Cytotoxic T cell (primary cell): Measurements from ENCODE around the genes RREB1 and TFAP2A.

- PRO-cap, 2 experiments = no peak in any of the 2 experiments
Observed at GRCh38 chr6:6799124-6799410, 210.5 kb downstream of the LY86 start.

GRCh38 chr6:6858497-6859150 is 249.1 kb upstream of the RREB1 start:
- PRO-cap, 2 experiments = no peak in any of the 2 experiments

GRCh38 chr6:6891001-6891853 is 216.5 kb upstream of the RREB1 start:
- PRO-cap, 2 experiments = no peak in any of the 2 experiments

DNA sequence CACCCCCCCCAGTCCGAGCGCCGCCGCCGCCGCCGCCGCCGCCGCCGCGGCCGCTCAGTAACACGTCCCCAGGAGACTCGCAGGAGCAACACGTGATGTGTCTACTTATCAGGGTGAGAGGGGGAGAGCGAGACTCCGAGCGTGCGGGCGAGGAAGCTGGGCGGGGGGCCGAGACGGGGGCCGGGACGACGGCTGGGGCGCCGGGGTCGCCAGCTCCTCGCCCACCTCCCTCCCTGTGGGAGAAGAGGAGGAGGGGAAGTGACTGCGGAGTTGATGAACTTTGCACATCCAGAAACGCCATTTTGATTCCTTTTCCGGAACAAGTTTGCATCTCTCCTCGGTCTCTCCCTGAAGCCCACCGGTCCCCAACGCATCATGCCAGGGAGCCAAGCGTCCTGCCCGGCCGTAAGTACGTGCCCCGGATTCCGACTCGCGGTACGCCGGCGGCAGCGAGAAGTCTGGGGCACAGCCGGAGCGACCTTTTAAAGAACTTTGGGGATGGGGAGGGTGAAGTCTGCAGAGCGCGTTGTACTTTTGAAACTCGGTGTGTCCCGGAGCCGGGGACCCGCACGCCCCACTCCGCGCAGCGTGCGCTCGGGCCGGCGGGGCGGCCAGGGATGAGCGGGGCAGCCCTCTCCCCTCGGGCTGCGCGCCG is at the start of gene RREB1:
Gene RREB1, plus strand, starts transcription at position 306 of the 655 bp plus-strand sequence.
- PRO-cap, 2 experiments = peak in 2 of 2 experiments; most common plus-strand start position 423 of the sequence (in 2); most common minus-strand start position 79 of the sequence (in 2)

GRCh38 chr6:7115249-7115990 is 7.7 kb downstream of the RREB1 start:
- PRO-cap, 2 experiments = no peak in any of the 2 experiments

- PRO-cap, 2 experiments = peak in 2 of 2 experiments; most common plus-strand start chr6:7139337 (in 1); most common minus-strand start chr6:7139121 (in 2)
Observed at GRCh38 chr6:7139013-7139615, 31.4 kb downstream of the RREB1 start.

DNA sequence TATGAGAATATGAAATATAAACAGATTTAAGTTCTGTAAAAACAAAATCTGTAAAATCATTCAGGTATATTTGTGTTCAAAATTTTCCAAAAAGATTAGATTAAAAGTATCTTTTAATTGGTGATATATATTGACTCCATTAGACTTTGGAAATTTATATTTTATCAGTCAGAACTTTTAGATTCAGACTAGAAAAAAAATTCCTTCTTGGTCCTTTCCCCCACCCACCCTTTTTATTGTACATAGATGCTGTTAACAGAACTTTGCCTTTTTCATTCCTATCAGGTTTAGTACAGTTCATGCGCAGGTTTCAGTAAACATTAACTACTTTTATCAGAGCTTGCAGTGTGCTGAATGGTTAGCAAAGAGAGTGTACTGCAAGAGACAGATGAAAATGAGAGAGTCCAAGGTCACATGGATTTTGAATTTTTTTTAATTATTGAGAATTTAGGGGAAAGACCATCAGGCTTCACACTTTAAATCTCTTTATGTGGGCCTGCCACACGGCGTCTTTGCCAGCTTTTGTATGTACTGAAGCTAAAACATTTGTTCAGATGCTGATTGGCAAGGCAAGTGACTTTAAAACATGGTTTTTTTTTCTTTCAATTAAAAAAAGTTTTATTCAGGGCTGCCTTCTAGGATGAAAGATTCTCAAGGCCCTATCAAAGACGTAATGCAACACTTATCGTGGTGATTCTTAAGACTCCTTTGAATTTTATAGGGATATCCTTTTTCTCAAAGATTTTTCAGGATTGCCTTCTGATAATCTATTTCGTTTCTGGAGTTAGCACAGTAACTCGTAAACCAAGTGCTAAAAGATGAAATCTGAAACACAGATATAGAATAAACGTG is 32.1 kb downstream of the RREB1 start:
- PRO-cap, 2 experiments = no peak in any of the 2 experiments

- PRO-cap, 2 experiments = no peak in any of the 2 experiments
Observed at GRCh38 chr6:7146940-7147443, 39.2 kb downstream of the RREB1 start.

DNA sequence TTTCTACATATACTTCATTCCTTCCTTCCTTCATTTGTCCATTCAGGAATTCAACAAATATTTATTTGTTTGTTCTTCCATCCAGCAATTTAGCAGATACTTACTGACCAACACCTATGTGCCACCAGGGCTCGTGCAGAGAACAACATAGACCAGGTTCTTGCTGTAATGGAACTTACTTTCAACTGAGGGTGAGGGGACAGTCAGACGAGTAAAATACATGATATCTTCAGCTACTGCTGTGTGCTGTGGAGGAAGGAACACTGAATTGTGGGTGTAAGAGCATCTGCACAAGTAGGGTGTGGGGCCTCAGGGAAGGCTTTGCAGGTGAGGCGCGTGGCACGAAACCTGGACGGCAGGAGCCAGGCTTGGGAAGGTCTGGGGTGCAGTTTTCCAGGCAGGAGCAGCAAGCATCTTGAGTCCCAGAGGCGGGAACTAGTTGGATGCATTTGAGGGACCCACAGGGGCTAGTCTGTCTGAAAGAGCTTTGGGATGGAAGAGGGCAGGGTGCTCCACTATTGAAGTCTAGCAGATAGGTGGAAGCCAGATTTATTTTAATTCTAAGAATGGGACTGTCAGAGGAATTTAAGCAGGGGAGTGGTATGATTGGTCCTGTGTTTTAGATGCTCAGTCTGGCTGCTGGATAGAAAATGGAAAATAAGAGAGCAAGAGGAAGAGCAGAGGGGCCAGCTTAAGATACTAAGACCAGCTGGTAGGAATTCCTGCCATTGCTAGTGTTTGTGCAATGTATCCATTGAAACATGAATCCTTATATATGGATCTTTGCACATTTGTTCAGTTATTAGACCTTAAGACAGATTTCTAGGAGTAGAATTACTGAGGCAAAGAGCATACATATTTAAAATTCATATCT is 98.9 kb downstream of the RREB1 start:
- PRO-cap, 2 experiments = no peak in any of the 2 experiments

DNA sequence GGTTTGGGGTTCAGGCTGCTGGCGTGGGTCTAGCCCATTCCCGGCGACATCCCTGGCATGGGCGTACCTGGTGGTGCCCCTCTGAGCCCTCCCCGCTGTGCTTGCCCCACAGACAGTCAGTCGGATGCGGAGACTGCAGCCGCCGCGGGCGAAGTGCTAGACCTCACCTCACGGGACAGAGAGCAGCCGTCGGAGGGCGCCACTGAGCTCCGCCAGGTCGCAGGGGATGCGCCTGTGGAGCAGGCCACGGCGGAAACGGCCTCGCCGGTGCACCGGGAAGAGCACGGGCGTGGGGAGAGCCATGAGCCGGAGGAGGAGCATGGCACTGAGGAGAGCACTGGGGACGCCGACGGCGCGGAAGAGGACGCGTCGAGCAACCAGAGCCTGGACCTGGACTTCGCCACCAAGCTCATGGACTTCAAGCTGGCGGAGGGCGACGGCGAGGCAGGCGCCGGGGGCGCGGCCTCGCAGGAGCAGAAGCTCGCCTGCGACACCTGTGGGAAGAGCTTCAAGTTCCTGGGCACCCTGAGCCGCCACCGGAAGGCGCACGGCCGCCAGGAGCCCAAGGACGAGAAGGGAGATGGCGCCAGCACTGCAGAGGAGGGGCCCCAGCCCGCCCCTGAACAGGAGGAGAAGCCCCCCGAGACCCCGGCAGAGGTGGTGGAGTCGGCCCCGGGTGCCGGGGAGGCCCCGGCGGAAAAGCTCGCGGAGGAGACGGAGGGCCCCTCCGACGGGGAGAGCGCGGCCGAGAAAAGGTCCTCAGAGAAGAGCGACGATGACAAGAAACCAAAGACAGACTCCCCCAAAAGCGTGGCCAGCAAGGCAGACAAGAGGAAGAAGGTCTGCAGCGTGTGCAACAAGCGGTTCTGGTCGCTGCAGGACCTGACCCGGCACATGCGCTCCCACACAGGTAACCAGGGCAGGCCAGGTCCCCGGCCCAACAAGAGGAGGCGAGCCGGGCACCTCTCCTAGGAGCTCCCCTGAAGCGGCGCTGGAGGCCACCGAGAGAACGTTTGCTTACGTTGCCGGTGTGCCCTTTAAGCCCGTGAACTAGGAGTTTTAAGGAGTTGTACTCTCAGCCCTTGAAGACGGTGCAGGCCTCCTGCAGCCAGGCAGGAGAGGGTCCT is 66.3 kb downstream of the SSR1 start:
- PRO-cap, 2 experiments = no peak in any of the 2 experiments

- PRO-cap, 2 experiments = no peak in any of the 2 experiments
Observed at GRCh38 chr6:7431774-7432218, 42.2 kb downstream of the RIOK1 start.

DNA sequence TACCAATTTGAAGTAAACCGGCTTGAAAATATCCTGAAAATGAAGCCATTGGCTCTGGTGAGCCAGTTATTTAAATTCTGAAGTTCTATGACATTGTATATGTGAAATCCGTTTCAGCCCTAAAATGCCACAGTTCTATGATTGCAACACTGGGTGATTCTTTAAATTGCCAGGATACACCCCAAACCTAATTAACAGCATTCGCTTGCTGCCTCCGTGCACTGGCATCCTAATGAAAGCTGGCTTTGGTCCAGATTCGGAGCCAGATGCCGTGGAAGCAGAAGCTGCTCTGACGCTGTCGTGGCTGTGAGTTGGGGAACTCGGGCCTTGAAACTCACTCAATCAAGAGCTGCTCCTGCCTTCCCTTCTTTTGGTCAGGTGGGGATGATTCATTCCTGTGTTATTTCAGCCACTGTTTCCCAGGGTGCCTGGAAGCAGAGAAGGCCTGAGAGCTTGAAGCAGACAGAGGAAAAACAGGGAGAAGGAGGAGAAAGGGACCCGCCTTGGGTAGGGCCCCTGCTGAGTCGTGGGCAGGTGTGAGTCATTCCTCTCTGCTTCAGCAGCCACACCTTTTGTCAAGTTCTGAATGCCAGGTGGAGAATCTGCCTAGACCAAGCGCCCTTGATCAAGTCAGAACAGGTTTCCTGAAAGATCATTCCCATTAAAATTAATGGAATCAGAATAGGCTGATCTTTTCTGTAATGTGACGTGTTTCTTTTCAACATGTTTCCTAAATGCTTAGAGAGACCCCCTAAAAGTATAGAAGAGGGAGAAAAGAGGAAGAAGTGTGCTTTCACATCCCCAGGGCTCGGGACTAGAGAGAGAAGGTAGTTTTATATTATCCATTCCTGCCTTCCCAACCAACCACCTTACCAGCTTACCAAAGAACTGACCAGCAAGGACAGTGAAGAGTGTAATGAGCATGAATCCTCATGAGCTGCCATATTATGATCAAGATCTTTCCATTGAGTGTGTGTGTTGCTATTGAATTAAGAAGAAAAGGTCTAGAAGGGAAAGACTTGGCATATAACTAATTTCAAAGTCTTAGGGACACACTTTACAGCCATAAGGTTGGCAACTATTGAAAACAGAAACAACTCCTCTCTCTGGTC is 36.0 kb upstream of the DSP start:
- PRO-cap, 2 experiments = no peak in any of the 2 experiments

GRCh38 chr6:7617809-7618099 is 27.8 kb downstream of the SNRNP48 start:
- PRO-cap, 2 experiments = no peak in any of the 2 experiments

GRCh38 chr6:7996536-7996986 is 67.6 kb downstream of the BLOC1S5 start:
- PRO-cap, 2 experiments = no peak in any of the 2 experiments

DNA sequence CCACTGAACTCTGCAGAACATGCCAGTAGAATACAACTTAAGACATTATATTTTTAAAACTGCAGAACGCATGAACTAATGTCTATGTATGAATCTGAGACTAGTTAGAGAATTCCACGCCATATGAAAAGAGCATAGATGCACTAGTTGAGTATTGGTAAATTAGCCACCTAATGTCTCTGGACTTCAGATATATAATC is 654.4 kb downstream of the TFAP2A start:
- PRO-cap, 2 experiments = no peak in any of the 2 experiments

DNA sequence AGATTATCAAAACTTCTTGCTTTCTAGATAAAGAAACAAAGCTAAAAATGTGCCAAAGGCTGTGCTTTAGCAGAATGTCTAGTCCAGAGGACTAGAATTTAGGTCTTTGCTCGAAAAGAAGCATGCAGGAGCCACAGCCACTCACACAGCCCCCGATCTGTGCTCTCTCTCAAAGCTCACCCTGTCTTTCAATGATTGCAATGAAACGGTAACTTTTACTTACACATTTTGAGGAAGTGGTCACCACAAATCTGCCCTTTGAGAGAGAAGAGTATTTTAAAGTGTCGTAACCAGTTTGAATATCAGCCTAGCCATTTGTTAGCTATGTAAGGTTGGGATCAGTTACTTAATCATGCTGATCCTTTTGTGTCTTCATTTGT is 209.0 kb downstream of the TFAP2A start:
- PRO-cap, 2 experiments = no peak in any of the 2 experiments

GRCh38 chr6:10397585-10398485 is 17.0 kb downstream of the TFAP2A start:
- PRO-cap, 2 experiments = no peak in any of the 2 experiments

DNA sequence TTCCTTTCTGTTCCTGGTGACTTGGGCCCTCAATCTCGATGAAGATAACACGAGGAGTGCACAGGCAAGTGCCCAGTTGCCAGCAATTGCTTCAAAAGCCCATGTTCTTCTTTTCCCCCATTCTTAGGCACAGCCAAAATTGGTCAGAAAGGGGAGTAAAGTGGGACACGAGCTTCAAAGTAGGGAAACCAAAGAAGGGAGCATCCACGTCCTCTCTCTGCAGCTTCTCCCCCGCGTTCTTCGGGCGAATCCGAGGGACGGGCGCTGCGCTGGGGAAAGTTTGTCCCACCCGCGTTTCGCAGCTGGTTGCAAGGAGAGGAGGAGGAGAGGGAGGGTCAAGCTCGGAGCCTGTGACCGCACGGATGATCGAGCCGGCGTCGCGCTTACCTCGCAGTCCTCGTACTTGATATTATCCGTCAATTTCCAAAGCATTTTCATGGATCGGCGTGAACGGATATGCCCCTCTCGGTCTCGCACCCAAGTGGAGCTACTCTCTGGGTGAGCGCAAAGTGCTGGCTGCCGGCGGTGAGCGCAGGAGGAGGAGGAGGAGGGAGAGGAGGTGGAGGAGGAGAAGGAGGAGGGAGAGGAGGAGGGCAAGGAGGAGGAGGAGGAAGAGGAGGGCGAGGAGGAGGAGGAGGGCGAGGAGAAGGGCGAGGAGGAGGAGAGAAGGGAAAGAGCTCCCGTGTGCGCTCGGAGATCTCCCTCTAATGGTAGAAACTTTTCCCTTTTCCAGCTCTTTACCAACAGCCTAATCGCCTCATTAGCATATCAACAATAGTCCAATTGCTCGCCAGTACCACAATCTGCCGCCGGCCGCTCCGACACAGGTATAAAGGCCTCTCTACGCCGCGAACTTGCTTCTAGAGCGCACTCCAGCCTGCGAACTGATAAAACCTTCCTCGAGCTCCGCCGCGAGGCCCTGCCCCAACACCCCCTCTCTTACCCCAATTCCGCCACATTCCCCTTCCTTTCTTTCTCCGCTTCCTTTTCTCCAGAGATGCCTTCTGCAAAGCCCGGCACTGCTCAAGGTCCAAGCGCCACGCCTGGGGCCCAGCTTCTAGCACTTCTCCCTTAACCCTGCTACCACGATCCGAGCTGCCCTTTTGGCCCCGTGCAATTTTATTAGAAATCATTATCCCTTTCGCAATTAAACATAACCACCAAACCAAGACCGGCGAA is at the start of gene TFAP2A:
Gene TFAP2A, minus strand, starts transcription at position 521 of the 1,179 bp plus-strand sequence.
- PRO-cap, 2 experiments = no peak in any of the 2 experiments

DNA sequence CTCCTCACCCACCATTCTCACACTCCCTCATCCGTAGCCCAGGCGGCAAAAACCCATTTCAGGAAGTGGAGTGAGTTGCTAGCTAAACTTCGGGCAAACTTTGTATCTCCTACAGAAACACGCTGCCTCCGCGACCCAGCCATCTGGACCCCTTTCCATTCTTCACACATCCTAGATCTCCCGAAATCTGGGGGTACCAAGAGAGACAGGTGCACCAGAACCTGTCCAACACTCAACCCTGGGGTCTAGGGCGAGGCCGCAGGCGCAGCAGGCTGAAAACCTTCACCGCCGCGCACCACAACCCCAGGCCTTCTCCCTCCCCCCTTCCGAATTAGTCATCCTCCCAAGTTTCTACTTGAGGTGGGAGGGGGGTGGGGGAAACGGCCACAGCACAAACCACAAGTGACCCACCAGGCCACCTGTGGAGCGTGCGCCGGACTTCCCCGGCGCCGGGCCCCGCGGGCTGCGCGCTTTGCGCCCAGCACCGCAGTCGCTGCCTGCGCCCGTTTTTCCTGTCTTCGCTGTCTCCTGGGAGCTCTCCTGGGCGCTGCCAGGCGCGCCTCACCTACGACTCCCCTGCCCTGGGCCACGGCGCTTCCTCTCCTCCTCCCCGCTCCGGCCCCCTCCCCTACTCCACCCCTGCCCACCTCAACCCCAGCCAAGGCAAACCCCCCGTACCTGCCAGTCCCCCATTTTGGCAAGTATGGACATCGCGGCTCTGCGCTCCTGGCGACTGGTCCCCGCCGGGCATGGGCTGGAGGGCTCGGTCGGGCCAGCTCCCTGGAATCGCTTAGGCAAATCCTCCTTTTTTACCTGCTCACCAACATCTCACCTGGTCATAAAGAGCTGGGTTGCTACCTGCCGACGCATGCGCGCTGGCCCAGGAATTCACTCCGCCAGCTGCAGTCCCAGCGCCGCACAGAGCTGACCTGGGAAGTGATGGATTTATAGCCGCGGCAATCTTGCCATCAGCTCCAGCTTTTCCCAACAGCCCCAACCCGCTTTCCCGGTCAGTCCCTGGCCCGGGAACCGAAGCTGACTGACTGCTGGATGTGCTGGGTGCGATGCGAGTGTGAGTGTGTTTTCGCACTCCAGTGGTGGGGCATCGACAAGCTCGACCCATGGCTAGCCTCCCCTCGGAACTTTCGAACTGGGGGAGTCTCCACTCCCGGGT is 4.3 kb upstream of the TFAP2A start:
- PRO-cap, 2 experiments = no peak in any of the 2 experiments

- PRO-cap, 2 experiments = no peak in any of the 2 experiments
Observed at GRCh38 chr6:10556619-10557178, 35.5 kb downstream of the GCNT2 start.